Bile duct (tissue), 1 donor: ENCODE data around the gene C6orf118.

DNA sequence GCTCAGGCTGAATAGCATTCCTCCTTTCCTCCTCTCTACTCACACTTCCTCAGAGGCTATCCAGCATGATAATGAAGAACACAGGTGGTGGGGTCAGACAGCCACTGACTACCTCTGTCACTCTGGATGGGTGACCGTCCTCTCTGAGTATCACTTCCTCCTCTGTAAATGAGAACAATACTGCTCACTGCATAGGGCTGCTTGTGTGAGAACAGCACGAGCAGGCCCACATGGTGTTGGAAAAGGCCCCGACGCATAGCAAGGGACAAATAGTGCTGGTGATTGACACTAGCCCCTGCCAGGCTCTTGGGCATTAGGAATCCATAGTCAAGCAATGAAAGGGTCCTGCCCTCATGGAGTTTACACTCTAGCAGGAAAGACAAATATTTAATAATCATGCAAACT lies 239.1 kb downstream of the PRKN start:
- PRO-cap: no peak

DNA sequence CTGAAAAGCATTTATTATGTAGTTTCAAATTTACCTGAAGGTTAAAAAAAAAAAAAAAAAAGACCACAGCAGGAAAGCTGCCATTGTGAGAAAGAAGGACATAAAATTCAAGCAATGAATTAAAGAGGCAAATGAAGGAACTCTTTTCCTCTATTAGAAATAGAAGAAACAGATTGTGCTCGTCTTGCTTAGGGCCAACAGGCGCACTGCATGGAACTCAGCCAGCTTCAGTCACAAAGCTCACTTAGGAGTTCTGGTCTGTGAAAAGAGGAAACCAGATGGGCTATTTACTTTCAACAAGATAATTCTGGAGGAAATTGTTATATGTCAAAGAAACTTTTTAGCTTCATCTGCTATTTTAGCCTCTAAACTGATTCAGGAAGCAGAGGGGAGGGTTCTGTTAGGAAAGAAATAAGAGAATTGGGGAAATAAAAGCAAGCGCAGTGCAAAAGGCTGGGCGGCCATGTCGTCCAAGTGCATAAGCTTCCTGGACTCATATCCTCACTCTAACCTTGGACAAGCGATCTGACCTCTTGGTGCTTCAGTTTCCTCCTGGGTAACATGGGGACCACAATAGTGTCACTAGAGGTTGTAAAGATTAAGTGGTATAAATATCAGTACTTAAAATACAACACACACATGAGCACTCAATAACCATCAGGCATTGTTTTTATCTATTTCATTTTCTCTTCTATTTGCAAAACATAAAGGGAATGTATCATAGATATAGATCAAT lies 21.3 kb downstream of the PRKN start:
- PRO-cap: unidirectional peak, plus-strand start at position 441 of the sequence

DNA sequence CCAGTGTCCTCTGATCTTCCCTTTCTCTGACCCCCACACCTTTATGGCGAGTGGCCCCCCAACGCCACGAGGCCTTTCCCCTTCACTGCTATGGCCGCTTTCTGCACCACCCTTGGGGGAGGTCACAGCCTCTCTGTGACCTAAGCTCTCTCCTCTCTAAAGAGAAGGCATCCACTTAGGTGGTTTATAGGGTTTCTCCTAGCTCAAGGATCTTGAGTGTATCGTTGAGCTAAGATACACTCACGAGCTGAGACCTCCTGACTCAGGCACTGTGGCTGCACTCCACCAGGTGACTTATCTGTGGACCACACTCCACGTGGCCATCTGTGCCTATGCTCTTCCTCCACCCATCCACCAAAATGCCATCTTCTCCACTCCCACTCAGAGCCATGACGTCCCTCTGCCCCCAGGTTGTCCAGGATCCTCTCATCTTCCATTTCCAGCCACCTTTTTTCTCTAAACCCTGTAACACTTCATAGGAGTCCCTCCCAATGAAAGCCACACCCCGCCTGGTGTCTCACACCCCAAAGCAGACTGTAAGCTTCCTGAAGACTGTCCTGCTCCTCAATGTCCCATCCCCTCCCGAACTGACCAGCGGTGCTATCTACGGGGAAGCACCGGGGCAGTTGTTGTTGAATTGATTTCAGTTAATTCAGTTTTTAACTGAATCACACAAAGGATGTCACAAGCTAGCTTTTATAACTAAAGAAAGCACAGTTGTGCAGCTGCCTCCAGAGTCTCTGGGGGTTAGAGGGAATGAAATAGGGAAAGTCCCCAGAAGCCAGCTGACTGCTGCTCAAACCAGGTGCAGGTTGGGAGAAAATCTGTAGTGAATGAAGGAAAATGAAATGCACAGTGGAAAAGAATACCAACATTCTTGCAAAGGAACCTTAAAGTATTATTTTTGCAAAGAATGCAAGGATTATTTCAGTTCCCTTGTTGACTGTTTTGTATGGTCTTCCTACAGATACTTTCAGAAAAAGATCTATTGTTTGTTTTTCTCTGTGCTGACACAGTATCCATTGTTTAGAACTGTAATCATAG lies 222.8 kb upstream of the QKI start:
- PRO-cap: no peak

DNA sequence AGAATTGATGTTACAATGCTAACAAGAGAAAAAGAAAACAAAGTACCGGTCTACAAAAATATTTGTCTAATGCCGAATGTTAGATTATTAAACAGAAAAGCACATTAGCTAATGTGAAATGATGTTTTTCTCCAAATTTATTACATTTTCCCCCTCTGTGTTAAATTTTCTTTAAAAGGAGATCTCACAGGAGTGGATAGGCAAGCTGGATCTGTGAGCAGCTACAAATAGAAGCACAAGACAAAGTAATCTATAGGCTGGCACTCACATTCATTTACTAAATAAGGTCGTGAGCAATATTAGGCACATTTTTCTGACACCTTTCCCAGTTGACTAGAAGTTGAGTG lies 205.8 kb upstream of the QKI start:
- PRO-cap: no peak

- PRO-cap: no peak
Observed at GRCh38 chr6:163264246-163264860, 150.2 kb upstream of the QKI start.

GRCh38 chr6:163339588-163340018 lies 74.9 kb upstream of the QKI start:
- PRO-cap: no peak

GRCh38 chr6:163354889-163356051 lies 59.2 kb upstream of the QKI start:
- PRO-cap: unidirectional peak, plus-strand start at chr6:163355659

DNA sequence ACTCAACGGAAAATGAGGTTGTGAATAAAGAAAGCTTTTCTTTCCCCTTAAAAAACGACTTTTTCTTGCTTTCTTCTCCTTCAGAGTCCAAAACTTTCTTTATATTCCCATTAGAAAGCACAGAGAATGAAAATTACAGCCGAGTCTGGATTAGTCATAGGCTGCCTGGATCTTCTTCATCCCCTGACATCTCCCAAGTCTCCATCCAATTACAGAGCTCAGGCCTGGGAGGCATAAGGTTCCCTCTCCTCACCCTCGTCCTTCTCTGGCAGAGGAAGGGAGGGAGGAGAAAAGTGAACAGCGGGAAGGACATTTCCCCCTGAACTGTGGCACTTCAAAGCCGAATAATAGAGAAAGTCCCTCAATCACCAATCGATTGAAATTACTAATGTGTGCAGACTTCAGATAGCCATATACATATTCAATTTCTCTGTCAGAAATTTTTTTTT lies 28.0 kb upstream of the QKI start:
- PRO-cap: unidirectional peak, plus-strand start at position 271 of the sequence

DNA sequence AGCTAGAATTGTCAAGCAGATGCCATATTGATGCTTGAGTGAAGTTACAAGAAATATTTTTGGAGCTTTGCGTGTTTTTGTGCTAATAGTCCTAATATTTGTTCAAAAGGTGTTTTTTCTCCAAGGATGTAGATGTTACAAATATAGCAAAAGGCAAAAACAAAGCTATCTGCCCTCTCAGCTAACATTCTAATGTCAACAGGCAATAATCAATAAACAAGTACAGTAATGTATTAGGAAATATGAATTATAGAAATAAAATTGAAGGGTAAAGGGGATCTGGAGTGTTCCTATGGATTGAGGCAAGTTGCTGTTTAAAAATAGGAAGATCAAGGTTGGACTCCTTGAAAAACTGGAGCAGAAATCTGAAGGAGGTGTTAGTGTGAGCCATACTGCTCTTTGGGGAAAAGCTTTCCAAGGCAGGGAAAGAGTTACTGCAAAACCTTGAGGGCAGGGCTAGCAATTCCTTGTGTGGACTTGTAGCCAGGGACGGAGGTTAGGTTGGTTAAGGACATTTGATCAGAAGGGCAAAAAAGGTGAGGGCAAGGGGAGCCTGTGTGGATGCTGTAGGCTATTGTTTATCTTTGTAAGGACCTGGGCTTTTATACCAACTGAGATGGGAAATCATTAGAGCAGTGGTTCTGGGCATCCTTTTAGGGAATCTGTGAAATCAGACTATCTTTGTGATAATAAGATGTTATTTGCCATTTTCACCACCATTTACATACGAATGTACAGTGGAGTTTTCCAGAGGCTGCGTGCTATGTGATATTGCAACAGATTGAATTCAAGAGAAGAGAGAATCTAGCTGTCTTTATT lies 27.0 kb downstream of the QKI start:
- PRO-cap: no peak

DNA sequence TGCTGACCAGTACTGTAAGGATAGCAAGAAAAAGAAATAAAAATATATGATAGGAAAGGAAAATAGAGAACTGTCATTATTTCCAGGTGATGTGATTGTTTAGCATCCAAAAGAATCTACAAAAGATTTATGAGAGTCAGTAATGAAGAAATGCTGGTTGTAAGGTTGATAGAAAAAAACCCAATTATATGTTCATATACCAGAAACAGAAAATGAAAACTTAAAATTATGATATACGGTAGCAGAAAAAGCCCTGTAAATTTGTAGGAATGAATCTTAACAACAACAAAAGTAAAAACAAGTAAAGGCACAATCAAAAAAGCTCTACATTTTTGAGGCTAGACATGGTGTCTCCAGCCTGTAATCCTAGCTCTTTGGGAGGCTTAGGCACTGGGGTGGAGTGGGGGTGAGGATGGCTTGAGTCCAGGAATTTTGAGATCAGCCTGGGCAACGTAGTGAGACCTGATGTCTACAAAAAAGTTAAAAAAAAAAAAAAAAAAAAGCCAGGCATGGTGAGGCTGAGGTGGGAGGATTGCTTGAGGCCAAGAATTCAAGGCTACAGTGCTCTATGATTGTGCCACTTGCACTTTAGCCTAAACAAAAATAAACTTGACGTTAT lies 59.9 kb downstream of the QKI start:
- PRO-cap: no peak

- PRO-cap: no peak
Observed at GRCh38 chr6:163482849-163483475, 68.4 kb downstream of the QKI start.

- PRO-cap: no peak
Observed at GRCh38 chr6:163500101-163500527, 85.6 kb downstream of the QKI start.

GRCh38 chr6:163945702-163946338 lies 531.3 kb downstream of the QKI start:
- PRO-cap: no peak

DNA sequence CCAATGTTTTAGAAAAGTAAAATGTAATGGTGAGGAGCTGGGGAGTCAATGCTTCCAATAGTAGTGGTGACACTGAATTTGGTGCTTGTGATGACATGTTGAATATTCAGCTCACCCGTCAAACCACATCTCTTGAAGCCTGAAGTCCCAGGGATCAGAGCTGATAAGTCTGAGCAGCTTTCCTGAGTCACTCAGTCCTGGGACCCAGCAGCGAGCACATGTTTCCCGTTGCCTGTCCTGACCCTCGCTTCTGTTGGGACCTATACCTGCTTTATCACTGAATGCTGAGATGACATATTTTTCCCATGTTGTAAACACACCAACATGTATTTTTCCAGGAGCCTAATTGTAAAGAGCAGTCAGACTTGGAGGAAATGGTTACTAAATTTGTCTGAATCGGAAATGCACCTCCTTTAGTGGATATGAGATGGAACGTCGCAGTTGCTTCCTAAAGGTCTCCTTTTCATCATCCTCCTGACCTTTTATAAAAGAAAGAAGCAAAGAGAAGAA lies 693.6 kb downstream of the QKI start:
- PRO-cap: no peak

GRCh38 chr6:164337483-164338675 lies 923.4 kb downstream of the QKI start:
- PRO-cap: no peak

DNA sequence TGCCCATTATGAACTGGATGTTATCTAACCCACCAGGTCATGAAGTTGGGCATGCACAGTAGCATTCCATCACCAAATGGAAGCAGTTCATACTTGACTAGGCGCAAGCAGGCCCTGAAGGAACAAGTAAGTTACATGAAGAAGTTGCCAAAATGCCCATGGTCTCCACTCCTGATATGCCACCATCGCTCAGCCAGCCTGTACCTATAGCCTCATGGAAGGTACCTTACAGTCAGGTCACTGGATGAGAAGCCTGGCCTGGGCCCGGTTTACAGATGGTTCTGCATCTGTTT lies 432.6 kb downstream of the C6orf118 start:
- PRO-cap: no peak

DNA sequence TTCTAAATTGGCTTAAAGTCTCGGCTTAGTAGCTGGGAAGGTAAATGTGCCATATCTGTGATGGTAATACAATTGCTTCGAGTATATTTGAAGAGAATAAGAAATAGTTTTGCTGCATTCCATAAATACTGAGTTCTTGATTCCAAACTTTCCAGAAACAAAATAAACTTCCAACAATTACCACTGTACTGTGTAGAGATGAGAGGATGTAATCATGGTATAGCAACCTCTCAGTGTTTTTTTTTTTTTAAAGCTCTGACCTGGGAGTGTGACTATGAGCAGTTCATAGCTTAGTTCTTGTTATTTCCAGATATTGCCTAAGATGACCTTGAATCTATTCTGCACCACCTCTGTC lies 415.6 kb downstream of the C6orf118 start:
- PRO-cap: no peak

GRCh38 chr6:165309056-165309849 lies at the start of gene C6orf118:
C6orf118 (minus strand) TSS chr6:165309605.
- PRO-cap: no peak

- PRO-cap: bidirectional peak, plus-strand start at chr6:165662268, minus-strand start at chr6:165662274; bidirectional peak, plus-strand start at chr6:165662838, minus-strand start at chr6:165662560
Observed at GRCh38 chr6:165662119-165662645, 859 bp downstream of the PDE10A start.

DNA sequence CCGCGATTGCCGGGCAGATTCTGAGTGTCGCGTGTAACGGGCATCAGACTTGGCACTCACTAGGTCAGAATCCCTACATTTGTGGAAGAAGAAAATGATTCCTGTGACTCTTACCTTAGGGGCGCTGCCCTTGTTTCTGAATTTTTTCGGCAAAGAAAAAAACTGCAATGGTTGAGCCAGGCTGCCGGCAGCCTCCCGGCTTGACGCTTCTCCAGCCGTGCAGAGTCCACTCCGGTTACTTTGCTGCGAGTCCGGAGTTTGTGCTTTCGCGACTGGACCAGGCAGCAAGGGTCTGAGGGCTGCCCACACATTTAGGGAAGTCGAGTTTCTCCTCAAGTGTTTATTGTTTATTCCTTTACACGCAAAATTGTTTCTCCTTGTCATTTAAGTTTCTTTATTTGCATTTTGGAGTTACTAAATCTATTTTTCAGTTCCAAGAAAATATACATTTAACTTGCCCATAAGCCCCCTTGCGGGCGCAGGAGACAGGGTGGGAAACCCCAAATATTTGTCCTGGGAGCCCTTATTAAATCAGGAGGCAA lies 1.5 kb upstream of the PDE10A start:
- PRO-cap: no peak